Subcutaneous preadipocyte (primary cell): ENCODE measurements around the genes LPO and PPM1E.

- CAGE, long polyA plus RNA: no peak
Observed at GRCh38 chr17:57986738-57987427, 1.2 kb downstream of the VEZF1 start.

- CAGE, long polyA plus RNA: no peak
Observed at GRCh38 chr17:58184277-58184775, 8.2 kb upstream of the EPX start.

DNA sequence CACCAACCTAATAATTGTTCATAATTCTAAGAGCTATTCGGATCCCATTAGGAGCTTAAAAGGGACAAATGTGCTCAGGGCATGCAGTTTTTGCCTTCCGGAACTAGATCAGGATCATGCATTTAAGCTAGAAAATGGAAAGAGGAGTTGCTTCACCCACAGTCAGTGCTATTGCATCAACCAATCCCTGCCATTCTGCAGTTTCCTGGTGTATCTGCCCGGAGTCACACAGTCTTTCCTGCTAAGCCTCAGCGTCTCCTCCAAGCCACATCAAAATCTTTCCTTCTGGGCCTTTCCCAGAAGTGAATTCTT is at the start of gene LPO:
Gene LPO (plus strand): TSS at position 234 of the 312 bp plus-strand sequence.
- CAGE, long polyA plus RNA: no peak

- CAGE, long polyA plus RNA: no peak
Observed at GRCh38 chr17:58310346-58311090, 18.1 kb downstream of the TSPOAP1 start.

- CAGE, long polyA plus RNA: no peak
Observed at GRCh38 chr17:58311337-58312117, 17.1 kb downstream of the TSPOAP1 start.

DNA sequence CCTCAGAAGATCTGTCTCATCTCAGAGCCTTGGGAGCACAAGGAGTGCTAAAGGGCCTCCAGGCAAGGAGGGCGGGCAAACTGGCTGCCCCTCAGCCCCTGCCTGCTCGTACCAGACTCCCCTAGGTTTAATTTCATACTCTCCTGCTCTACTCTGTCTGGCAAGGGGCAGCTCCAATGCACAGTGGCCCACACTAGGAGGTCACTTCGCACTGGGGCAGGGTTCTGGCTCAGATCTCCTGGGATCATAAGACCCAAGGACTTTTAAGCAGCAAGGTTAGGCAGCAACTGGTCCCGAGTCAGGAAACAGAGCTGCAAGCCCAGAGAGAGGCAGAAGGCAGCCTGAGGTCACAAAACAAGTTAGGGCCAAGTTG is 7.7 kb upstream of the TSPOAP1 start:
- CAGE, long polyA plus RNA: no peak

DNA sequence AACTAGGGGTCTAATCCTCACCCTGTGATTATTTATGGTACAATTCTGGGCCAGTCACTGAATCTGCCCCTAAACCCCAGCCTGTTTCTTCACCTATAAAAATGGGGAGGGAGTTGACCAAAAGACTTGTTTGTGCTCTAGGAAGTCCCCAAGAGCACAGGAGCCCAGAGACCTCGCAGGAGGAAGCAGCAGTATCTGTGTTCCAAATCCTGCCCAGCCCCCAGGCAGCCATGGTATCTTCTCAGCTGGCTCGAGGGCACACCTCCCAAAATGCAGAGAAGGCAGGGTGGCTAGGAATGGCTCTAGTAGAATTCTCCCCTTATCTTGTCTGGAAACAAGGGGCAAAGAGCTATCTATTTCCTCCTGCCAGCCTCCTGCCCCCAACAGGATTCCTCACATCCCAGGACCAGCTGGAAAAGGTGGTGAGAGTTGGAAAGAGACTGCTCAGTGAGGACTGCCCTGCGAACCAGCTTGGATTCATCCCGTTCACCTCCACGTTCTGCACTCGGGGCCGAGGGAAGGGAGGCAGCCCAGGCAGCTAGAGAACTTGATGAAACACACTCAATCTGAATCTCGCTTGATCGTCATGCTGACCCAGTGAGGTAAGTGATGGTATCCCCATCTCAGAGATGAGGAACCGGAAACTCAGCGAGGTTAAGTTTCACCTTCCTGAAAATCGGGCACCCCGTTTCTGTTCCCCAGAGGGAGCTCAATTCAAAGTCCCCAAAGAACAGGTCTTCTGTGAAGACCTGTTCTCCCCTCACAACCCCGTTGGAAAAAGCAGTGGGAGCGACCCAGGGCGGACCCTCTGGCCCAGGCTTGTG is 8.7 kb upstream of the TSPOAP1 start:
- CAGE, long polyA plus RNA: no peak

- CAGE, long polyA plus RNA: no peak
Observed at GRCh38 chr17:58351032-58352051, 659 bp downstream of the SUPT4H1 start.

DNA sequence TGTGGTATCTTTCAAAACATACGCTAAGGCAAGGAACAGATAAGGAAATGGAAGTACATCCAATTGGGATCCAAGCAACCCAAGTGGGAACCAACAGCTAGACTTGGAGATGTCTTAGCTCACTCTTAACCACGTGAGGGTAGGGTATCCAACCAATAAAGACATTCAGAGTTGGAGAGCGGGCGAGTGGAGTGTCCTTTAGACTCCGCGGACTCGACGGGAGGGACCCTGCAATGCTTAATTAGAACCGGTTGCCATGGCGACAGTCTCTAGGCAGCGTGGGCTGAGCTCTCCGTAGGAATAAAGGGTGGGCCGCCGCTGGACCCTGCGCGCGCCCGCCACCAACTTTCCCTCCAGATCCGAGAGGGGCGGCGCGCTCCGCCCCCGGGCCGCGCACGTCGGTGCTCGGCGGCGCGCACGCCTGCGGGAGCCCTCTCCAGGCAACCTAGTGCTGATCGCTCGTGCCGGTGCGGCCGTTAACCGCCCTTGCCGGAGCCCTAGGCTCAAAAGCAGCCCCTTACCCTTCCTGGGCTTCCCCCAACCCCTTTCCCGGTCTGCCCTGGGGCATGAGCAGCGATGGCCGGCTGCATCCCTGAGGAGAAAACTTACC is at the start of gene PPM1E:
Gene PPM1E (plus strand): TSS at position 433 of the 610 bp plus-strand sequence.
- CAGE, long polyA plus RNA: no peak

GRCh38 chr17:59330130-59331049 is 1.1 kb upstream of the YPEL2 start:
- CAGE, long polyA plus RNA: no peak

DNA sequence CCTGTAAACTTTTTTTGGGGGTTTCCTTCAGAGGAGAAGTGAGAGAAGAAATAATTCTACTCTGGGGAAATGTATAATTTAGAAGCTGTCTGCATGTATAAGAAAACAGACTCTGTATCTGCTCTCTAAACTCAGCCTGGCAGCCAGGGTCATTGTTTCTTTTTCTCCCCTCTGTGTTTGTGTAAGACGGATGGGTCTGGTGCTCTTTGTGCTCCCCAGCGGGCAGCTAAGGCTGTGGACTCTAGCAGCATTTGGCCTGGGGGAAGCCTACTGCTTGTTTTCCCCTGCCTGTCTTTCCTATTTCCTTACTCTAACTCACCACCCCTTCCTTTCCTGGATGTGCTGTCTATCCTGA is 19.2 kb downstream of the YPEL2 start:
- CAGE, long polyA plus RNA: no peak

DNA sequence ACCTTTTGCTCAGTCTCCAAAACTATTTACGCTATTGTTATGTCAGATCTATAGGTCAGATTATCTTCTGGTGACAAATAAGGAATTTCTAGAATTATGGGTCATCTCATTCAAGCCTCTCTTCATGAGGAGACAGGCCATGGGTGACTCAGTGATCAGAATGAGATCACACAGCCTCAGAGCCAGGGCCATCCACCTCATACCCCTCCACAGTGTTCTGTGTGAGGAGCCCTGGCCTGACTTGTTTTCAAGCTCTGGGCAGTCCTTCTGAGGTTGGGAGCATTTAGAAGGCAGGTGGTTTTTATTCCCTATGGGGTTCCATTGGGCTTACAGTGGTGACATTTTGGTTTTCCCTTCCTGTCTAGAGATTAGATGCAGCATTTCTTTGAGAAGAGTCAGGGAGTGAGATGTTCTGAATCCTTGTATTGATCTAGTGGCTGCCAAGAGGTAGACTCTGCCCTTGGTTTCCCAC is 26.5 kb downstream of the YPEL2 start:
- CAGE, long polyA plus RNA: no peak

GRCh38 chr17:59399155-59399638 is 67.7 kb downstream of the YPEL2 start:
- CAGE, long polyA plus RNA: no peak

- CAGE, long polyA plus RNA: no peak
Observed at GRCh38 chr17:59406717-59407285, 75.3 kb downstream of the YPEL2 start.

GRCh38 chr17:59530941-59531229 is 34.5 kb upstream of the DHX40 start:
- CAGE, long polyA plus RNA: no peak

GRCh38 chr17:59619009-59619381 is 700 bp upstream of the CLTC start:
- CAGE, long polyA plus RNA: no peak

DNA sequence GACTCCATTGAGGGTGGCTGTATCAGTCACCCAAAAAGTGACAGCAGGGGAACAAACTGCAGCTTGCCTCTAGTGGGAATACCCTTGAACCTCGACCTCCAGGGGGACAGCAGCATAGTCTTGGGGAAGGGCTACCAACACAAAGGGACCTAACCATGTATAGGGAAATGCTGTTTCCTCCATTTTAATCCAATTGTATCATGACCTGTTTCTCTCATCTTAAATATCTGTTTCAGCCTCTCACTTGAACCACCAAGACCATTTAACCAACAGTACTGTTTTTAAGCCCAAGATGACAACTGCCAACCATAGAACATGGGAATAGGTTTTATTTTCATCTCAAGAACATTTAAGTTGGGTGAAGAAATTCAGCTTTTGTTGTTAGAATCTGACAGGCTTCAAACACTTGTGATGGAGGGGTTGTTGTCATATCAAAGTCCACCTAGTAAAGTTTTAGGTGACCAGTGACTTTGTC is 10.2 kb downstream of the PTRH2 start:
- CAGE, long polyA plus RNA: no peak

DNA sequence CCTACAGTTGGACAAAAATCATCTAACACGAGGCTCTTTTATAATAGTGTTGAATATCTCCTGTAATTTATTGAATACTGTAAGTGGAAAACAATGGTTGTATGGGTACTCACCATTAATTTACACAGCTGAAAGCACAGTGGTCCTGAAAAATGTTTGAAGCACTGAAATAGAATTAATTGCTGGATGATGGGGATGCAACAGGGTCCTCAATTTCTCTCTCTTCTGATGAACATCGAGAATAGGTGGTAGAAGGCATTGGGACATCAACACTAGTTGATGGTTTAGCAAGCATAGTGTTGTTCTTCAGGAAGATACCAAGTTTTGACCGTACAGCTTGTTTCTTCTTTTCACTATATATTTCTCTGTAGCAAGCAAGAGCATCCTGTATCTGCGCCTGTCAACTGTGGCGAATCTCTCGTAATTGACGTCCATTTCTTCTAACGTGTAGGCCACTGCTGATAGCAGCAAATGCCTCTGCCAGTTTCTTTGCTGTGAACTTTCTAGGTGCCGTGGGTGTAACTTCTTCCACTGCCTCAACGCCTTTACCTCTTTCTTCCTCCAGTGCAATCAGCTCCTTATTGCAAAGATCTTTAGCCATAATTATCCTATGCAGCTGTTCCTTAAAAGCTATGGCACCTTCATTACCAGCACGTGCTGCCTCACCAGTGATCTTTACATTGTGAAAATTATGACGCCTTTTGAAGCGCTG is 8.3 kb downstream of the PTRH2 start:
- CAGE, long polyA plus RNA: no peak

DNA sequence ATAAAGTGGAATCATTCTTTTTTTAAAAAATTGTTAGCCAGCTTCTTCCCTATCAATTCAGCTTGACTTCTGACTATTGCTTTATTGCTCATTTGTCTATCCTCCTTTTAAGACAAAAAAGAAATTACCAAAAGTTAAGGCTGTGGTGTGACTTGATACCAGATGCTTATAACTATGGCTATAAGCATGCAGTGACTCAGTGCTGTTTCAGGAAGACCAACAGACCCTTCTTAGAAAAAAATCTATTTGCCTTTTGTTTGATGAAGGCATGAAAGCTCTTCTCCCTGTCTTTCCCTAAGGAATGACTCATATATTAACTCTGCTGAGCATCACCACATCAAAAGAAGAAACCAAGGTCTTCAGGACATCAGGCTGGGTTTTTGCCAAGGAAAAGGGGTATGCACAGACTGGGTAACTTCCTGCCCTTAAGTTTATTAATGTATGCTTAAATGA is 47.0 kb downstream of the VMP1 start:
- CAGE, long polyA plus RNA: no peak

GRCh38 chr17:59783547-59783823 is 76.0 kb downstream of the VMP1 start:
- CAGE, long polyA plus RNA: no peak